Peripheral blood mononuclear cell (primary cell): ENCODE measurements around a stretch of chr12.

DNA sequence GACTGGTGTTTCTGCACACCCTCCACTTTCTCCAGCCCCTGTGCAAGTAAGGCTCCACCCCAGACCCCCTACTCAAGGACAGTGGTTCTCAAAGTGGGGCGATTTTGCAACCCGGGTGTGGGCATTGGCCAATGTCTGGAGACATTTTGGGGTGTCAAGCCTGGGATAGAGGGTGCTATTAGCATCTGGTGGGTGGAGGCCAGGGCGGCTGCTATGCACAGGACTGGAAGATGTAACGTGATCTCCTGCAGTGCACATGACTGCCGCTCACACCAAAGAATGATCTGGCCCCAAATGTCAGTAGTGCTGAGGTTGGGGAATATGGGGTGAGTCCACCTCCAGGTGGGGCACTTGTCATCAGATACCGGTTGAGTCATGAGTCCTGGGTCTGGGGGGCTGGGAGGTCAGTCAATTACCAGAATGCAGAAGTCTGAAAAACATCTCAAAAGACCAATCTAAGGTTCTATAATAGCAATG lies 6.2 kb upstream of the SDSL start:
- PRO-cap, 8 experiments = peak in 3 of 8 experiments; most common plus-strand start position 303 of the sequence (in 1); most common minus-strand start position 281 of the sequence (in 3)

GRCh38 chr12:113617017-113617503 lies 145.4 kb upstream of the LHX5 start:
- PRO-cap, 8 experiments = no peak in any of the 8 experiments

- PRO-cap, 8 experiments = no peak in any of the 8 experiments
Measured at GRCh38 chr12:113773232-113773971, 192.7 kb downstream of the RBM19 start.

DNA sequence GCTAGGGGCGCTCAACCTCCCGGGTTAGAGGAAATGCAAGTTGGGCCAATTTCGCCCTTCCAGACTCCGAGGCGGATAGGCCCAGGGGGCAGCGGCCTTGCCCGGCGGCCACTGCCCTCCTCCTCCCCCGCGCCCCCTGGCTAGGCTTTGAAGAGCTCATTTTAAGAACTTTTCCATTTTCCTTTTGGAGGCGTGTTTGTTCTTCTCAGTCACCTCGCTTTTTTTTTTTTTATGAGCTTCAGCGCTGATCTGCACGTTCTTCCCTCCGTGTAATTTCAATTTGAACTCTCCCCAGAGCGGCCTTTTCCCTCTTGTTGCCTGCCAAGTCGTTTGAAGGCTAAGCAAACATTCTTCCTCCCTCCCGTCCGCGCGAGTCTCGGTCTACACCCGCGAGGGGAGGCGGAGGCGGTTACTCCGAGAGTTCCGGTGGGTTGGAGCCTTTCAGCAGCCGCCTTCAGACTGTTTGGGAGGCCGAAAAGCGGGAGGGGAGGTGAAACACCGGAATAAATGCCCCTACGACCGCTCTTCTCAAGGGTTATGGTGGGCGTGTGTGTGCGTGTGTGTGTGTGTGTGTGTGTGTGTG lies 52.6 kb upstream of the TBX3 start:
- PRO-cap, 8 experiments = no peak in any of the 8 experiments

DNA sequence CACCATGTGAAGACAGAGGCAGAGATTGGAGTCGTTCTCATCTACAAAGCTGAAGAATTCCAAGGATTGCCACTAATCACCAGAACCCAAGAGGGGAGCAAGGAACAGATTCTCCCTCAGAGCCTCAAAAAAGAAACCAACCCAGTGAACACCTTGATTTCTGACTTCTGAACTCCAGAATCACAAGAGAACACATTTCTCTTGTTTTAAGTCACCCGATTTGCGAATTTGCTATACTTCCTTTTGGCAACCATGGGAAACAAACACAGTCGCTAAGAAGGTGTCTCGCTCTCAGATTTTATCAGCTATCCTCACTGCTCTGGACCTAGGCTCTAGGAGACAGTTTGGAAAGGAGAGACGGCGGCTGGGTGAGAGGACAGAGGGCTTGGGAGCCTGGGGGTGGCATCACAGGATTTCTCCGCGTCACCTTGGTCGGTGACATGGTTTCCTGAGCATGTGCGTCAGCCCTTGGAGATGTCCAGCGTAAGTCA lies 90.0 kb upstream of the TBX3 start:
- PRO-cap, 8 experiments = no peak in any of the 8 experiments

DNA sequence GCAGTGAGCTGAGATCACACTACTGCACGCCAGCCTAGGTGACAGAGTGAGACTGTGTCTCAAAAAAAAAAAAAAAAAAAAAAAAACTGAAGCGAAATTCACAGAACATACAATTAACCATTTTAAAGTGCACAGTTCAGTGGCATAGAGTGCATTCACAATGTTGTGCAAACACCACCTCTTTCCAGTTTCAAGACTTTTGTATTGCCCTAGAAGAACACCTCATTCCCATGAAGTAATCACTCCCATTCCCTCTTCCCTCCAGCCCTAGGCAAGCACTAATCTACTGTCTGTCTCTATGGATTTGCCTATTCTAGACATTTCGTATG lies 120.2 kb upstream of the TBX3 start:
- PRO-cap, 8 experiments = no peak in any of the 8 experiments

DNA sequence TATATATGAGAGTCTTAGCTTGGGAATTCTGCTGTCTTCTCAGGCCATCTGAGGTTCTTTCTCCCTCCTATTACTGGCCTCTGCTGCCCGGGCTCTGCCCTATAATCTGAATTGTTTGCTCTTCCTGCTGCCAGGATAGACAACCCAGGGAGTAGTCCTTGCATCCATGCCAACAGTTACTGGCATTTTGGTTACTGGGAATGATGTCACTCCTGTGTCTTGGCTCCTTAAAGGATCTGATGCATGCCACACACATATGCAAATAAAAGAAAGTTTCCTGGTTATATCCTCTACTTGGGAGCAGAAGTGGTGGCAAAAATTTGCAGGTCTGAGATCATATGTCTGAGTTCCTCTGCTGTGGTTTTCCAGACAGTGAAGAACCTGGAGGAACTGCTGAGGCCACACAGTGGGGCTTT lies 320.5 kb upstream of the TBX3 start:
- PRO-cap, 8 experiments = no peak in any of the 8 experiments

DNA sequence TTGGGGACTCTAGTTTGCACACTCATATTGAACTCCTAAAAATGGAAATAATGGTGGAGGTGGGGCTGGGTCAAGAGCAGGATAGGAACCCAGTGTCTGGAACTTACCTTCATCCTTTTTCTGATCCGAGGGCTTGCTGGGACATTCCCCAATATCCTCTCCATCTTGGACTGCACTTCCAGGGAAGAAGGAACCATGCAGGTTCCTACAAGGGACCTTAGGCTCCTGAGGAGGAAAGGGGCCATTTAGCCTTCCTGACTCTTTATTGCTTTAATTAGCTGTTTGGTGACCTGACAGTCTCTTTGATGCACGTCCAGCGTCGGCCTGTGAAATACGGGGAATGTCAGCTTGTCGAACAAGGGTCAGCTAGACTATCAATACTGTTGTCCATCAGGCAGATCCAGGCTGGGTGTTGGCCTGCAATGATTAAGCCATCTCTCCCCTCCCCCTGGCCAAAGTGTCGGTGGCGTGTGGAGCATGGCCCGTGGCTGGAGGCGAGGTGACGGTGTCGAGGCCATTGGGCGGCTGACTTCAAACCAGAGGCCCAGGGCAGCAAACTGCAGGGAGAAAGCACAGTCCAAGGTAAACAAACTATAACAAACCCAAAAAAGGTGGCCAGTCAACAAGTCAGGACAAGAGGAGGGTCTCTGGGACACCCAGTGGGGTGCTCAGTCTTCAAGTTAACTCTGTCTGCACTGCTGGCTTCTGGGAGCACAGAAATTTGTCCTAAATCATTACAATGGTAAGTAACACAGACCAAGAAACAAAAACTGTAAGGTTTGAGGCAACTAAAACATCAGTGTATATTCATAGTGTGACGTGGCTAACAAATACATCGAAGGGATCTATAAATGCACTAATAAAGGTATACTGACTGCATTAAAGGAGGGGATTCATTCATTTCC lies 405.3 kb upstream of the TBX3 start:
- PRO-cap, 8 experiments = no peak in any of the 8 experiments

GRCh38 chr12:115451197-115451644 lies 767.2 kb upstream of the TBX3 start:
- PRO-cap, 8 experiments = no peak in any of the 8 experiments

- PRO-cap, 8 experiments = no peak in any of the 8 experiments
Measured at GRCh38 chr12:115984050-115984576, 293.4 kb downstream of the MED13L start.

GRCh38 chr12:116008223-116009378 lies 268.9 kb downstream of the MED13L start:
- PRO-cap, 8 experiments = no peak in any of the 8 experiments

DNA sequence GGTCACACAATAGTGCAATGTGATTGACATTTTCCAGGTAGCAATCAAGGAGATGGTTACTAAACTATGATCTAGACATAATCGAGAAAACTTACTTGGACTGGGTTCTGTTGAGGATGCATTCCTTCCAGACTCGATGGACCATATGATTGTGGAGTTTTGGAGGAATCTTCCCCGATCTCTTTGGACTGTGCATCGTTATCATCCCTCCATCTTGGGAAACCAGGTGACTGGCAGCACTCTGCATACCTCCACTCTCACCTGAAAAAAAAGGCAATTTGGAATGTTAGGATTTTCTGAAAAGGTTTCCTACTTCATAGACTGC lies 262.5 kb downstream of the MED13L start:
- PRO-cap, 8 experiments = no peak in any of the 8 experiments

GRCh38 chr12:116060734-116061371 lies 216.6 kb downstream of the MED13L start:
- PRO-cap, 8 experiments = no peak in any of the 8 experiments

DNA sequence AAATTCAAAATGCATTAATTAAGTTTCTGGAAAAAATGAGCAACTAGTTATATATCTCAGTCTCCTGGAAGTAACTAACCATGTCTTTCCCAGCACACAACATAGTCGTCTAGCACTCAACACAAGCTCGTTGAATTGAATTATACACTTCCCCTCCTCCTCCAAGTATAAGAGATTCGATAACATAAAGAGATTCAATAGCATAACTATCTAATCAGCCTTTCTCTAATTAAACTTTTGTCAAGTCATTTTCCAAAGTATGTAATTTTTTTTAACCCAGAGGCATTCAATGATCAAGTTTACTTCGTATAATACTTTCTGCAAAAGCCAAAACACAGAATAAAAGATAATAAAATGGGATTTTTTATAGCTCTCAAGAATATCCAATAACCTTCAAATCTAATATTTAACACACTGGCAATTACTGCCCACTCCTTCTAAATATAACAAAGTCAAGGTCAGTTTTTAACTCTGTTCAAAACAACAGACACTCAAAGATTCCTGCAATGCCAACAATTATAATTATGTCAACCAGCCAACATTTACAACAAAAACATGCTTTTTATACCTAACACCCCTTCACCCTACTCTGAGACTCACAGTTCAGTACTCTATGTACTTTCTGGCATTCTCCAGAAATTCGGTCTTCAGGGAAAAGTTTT lies 59.5 kb downstream of the MED13L start:
- PRO-cap, 8 experiments = no peak in any of the 8 experiments

DNA sequence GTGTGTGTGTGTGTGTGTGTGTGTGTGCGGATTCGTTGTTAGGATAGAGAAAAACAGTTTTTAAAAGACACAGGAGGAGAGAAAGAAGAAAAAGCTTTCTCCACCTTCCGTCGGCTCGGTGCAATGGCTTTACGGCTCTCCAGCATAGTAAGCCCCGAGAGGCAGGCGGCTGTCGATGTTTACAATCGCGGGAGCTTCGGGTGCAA lies 1.3 kb downstream of the MED13L start:
- PRO-cap, 8 experiments = peak in 4 of 8 experiments; most common plus-strand start position 183 of the sequence (in 1); most common minus-strand start position 125 of the sequence (in 3)

GRCh38 chr12:116525412-116525867 lies 33.7 kb upstream of the MAP1LC3B2 start:
- PRO-cap, 8 experiments = no peak in any of the 8 experiments

GRCh38 chr12:116594076-116594508 lies 34.9 kb downstream of the MAP1LC3B2 start:
- PRO-cap, 8 experiments = peak in 6 of 8 experiments; most common minus-strand start chr12:116594316 (in 3)

DNA sequence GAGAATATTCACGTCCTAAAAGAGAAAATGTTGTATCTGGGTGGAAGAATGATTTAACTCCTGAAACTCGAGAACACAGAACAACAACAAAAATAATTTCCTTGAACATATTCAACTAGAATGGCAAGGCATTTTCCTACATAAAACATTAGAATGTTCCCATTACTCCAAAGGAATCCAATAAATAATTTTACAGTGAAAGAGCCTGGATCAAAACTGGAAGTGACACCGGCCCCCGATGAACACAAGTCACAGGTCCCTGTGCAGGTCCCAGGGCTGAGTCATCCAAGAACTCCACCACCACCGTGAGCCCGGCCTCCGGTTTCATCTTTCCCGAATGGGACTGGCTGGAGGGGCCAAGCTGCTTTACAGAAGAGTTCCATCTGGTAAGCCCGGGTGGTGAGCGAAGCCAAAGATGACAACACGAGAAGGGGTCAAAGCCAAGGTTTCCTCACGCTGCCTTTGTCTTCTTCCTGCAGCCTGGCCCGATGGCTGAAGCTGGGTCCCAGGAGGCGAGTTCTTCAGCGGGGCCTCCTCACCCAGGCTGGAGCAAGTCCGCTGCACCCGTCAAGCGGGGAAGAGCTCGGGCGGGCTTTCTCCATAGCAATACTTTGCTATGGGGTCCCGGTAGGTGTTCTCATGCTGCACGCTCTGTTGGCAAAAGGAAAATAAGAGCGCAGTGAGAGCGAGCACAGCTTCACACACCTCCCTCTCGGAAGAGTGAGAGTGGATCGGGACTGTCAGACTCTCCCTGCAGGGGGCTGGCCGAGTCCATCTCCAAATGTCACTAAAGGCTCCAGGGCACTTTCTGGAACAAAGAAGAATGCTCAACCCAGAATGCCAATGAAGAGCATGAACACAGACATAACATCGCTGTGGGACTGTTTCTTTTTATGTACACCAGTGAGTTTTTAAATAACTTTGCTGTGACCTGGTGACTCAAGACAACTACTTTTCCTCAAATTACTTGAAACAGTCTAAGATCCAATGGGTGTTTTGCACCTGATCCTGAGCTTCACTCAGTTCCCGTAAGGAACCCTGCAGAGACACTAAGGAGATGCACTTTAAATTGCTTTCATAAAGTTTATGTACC lies 20.3 kb downstream of the SPRING1 start:
- PRO-cap, 8 experiments = no peak in any of the 8 experiments

- PRO-cap, 8 experiments = no peak in any of the 8 experiments
Measured at GRCh38 chr12:116719715-116720316, 18.1 kb downstream of the SPRING1 start.

DNA sequence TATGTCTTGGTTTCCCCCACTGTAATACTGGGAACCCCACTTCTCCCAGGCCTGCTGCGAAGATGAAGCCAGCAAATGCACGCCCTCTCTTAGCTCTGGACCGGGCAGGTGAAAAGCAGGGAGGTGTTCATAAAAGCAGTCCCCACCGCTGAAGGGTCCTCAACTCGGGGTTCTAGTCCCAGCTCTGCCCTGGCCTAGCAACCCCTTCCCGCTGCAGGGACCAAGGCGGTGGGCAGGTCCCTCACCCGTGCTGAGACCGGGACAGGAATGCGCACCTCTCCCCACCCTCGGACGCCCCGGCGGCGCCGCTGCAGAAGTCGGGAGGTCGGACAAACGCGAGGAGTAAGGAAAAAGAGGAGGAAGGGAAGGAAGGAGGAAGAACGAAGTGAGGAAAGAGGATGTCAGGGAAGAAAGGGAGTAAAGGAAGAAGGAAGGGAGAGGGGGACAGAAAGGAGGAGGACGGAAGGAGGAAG lies 866 bp downstream of the SPRING1 start:
- PRO-cap, 8 experiments = no peak in any of the 8 experiments